PFSK-1 (cell line): Measurements from ENCODE around the genes IGSF22 and PTPN5.

- RRBS: no CpG with 5 or more reads among the region's 3 CpGs
Observed at GRCh38 chr11:14074993-14075516, 112.5 kb downstream of the SPON1 start.

DNA sequence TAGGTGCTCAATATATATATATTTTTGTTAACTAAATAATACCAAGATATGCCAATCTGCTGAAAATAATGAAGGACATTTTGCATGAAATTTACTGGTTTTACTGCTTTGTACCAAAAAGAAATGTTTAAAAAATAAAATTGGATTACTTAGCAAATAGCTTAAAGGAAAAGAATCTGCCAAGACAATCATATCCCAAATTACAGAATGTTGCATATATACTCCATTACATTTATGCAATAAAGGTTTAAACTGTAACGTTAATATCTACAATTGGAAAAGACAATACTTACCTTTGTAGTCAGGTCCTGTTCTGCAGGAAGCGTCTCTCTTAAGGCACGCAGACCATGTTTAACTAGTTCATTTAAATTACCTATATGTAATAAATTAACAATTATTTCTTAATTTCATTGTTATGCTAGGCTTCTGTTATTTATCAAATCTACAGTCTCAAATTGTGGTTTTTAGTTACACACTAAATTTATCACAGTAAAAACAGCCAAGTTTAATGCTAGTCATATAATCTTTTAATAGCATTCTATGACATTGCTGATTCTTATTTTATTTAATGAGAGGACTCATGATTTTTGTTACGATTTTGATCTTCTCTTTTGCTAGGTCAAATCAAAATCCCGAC, 9.5 kb downstream of the PSMA1 start:
- RRBS: no CpG with 5 or more reads among the region's 5 CpGs

- RRBS: no CpG with 5 or more reads among the region's 4 CpGs
Observed at GRCh38 chr11:14569596-14569950, 49.4 kb upstream of the PSMA1 start.

DNA sequence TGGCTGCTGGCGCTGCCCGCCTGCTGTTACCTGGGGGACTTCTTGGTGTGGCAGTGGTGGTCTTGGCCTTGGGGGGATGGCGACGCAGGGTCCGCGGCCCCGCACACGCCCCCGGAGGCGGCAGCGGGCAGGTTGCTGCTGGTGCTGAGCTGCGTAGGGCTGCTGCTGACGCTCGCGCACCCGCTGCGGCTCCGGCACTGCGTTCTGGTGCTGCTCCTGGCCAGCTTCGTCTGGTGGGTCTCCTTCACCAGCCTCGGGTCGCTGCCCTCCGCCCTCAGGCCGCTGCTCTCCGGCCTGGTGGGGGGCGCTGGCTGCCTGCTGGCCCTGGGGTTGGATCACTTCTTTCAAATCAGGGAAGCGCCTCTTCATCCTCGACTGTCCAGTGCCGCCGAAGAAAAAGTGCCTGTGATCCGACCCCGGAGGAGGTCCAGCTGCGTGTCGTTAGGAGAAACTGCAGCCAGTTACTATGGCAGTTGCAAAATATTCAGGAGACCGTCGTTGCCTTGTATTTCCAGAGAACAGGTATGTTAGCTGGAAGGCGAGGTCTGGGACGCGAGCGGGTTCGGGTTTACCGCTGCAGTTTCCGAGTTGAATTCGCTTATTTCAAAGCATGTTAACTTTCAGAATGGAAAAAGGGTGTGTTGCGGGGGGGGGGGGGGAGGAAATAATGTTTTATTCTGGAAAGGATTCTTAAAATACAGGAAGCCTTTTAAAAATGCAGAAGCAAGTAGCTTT, 1.1 kb downstream of the PDE3B start:
- RRBS: 1% methylated on average over 14 of the region's 45 CpGs

- RRBS: no CpG with 5 or more reads among the region's 20 CpGs
Observed at GRCh38 chr11:14716100-14716642, 72.6 kb downstream of the PDE3B start.

DNA sequence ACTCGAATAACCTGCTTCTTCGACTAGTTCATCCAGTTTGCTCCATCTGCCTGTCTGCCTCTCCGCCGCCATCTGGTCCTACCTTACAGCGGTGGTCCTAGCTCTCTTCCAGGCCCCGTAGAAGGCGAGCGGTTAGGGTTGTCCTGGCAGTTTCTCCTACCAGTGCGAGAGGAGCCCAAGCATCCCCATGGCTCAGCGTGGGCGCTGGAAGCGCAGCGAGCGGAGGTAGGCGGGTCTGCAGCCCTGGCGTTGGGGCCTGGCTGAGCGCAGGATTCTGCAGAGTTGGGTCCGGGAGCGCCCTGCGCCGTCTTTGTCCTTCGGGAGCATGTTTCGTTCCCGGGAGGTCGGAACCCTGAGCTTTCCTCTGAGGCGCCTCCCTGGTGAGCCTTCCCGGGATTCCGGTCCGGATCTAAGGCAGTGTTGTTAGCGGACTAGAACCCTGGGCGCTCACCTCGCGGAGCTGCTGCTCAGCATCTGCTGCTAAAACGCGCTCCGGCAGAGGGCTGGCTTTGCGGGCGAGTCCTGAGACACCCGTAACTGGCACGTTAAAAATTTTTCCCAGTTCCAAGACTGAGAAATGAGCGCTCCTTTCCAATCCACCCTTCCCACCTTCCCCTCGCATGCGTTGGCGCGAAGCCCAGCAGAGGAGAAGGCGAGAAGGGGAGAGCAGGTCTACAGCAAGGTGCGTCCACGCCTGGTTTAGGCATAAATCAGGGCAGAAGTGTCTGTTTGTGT, 468 bp downstream of the CALCB start:
- RRBS: 22% methylated on average over 15 of the region's 48 CpGs

GRCh38 chr11:15764806-15765458, 591.4 kb downstream of the SOX6 start:
- RRBS: no CpG with 5 or more reads among the region's 1 CpG

GRCh38 chr11:16186658-16187086, 169.7 kb downstream of the SOX6 start:
- RRBS: no CpG with 5 or more reads among the region's 8 CpGs

- RRBS: no CpG with 5 or more reads among the region's 1 CpG
Observed at GRCh38 chr11:16669739-16670259, 68.6 kb upstream of the C11orf58 start.

DNA sequence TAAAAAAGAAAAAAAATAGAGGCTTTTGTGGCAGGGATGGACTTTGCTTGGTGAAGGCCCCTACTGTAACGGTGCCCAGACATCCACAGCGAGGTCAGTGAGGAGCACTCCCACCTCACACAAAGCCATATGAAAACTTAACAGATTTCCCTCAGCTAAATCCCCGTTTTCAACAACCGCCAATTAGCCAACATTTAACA, 641 bp upstream of the C11orf58 start:
- RRBS: no CpG with 5 or more reads among the region's 4 CpGs

GRCh38 chr11:16786141-16786600, 47.7 kb downstream of the C11orf58 start:
- RRBS: no CpG with 5 or more reads among the region's 6 CpGs

DNA sequence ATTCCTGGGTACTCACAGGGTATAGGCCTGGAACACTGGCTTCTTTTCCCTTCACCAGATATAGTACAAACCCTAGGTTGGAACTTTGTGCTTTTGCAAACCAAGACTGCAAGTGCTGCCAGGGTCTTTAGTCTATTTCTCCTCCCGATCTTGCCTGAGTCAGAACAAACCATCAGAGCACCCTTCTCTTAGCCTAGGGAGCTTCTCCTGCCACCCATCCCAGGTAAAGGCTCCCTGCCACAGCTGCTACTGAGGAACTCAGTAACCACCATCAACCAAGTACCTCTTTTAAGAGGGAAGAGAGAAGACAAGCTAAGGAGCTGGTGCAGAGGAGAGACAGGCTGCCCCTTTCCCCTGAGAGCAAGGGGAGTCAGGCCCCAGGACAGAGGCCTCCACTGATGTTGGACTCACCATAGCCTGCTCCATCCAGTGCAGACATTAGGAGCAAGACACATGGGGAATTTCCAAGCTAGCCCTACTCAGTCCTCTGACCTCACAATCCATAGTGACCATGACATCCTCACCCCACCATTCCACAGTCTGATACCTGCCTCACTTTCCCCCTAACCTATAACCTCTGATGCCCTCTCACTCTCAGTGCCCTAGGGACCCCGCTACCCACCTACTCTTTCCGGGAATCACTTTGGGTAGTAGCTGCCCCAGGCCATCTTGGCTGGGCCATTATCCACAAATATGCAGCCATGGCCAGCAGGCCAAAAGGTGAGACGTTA, 91.5 kb downstream of the PLEKHA7 start:
- RRBS: no CpG with 5 or more reads among the region's 4 CpGs

DNA sequence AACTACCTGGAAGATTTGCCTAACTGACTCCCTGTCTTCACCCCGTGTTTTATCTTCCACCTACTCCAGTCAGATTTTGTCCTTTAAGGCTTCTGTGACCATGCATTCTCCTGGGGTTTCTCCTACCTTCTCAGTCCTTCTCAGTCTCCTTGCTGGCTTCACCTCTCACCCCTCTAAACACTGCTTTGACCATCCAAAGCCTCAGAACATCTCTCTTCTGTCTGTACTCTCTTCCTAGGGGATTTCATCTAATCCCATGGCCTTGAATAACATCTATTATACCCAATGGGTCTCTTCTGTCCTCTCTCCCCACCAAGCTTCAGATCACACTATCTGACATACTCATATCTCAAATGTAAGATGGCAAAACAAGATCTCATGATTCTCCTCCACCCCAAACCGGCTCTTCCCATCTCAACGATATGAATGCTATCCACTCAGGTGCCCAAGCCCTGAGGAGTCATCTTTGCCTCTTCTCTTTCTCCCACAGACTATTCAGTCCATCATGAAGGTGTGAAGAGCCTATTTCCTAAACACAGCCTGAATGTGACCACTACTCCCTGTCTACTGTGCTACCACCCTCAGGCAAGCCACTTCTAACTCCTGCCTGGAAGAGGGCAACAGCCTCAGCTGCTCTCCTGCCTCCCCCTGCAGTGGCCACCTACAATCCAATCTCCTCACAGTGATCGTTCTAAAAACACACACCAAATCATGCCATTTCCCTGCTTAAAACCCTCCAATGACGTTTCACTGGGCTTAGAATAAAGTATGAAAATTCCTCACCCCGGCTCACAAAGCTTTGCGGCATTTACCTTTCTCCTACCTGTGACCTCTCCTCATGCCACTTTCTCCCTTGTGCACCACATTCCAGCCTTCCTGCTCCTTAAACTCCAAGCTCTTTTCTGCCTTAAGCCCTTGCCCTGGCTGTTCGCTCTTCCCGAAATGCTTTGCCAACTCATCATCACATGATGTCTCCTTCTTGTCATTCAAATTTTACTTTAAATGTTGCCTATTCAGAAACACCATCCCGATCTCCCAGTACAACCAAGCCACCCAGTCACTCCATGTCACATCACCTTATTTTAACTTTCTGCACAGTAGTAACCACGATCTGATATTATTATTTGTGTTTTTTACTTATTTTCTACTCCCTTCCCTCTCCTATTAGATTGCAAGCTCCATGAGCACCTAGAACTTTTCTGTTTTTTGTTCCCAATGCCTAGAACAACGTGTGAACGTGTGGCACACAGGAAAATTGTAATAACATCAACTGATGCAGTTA, 2.3 kb downstream of the PLEKHA7 start:
- RRBS: no CpG with 5 or more reads among the region's 13 CpGs

DNA sequence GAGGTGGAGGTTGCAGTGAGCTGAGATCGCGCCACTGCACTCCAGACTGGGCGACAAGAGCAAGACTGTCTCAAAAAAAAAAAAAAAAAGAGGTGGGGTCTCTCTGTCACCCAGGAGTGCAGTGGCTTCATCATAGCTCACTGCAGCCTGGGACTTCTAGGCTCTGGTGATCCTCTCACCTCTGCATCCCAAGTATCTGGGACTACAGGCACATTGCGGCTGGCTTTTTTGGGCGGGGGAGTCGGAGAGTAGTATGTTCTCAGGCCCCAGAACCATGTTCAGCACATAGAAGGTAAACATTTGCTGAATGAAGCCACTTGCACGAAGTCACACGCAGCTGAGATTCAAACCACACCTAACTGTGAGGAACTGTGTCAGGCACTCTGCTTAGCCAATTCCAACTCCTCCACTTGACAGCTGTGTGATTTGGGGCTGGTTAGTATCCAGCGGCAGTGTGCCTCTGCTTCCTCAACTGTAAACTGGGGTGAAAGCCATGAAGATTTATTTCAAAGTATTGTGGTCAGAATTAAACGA, 917 bp downstream of the RPS13 start:
- RRBS: no CpG with 5 or more reads among the region's 10 CpGs

GRCh38 chr11:17479393-17479841, 2.8 kb upstream of the ABCC8 start:
- RRBS: no CpG with 5 or more reads among the region's 8 CpGs

DNA sequence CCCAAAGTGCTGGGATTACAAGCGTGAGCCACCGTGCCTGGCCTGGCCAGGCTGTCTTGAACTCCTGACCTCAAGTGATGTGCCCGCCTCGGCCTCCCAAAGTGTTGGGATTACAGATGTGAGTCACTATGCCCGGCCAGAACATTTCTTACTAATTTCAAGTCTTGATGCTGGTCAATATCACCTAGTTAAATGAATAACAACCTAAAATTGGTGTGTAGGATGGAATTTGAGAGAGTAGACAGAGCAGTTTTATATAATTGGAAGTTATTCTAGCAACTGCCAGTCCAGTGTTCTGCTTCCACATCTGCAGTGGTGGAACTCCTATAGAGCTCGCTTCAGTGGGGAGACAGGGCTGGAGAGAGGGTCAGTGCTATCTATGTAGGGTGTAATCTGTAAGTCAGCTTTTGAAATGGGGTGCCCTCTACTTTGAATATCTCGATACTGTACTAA, 4.5 kb downstream of the LDHA start:
- RRBS: no CpG with 5 or more reads among the region's 7 CpGs

DNA sequence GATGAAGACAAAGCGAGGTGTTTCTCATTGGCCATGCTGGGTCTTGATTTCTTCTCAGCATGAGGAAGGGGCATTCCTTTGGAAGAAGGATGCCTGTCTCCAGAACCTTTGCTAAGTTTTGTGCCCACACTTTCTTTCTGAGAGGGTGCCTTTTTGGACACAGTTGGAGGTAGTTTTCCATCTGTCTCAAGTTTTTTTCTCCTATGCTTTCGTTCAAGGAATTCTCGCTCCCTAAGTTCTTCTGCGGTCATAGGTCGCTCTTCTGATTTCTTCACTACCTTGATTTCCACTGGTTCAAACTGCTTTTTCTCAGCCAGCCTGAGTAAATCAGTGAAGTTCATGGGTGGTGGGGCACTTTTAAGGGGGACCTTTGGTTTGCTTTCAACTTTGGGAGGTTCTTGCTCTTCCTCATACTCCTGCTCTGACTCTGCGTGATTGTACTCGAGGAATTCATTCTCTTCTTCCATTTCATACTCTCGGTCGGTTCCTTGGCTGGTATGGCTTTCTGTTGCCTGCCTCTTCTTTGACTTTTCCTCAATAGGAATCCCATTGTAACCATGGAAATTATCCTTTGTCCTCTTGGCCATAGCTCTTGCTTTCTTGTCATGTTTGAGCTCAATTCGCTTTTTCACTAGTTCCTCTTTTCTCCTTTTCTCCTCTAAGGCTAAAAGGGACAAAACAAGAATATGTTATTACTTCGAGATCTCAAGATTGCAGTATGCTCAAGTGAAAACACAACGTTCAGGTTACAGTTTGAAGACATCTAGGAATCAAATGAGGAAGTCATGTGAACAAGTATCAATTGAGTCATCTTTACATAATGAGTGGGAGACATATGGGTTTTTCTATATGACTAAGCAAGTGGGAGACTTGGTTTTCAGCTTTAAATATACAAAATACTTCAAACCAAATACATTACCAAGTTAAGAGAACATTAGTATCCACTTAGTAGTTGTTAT, 16.1 kb downstream of the MISFA start:
- RRBS: no CpG with 5 or more reads among the region's 12 CpGs

DNA sequence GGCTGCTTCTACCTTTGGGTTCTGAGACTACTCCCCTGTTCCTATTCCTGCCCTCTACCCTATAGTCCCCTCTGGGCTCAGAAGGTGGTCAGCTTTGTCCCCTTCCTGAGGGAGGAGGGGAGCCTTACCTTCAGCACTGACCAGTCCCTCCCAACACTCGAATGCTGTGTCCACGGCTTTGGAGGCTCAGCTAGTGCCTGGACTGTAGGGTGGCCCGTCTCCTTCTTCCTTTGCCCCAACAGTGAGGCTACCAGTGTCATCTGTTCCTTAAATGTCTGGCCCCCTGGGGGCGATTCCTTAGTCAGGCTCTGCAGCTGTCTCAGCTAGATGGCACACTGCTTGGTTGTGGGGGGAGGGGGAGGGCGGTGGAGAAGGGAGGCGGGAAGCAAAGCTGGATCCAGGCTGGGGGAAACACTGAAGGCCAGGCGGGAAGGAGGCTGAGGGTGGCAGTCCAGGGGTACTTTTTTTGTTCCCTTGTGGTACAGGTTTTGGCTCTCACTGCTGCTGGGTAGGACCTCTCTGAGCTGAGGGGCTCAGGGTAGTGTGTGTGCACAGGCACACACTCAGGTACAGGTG, at the start of gene IGSF22:
IGSF22 (minus strand) TSS at position 243 of the 576 bp plus-strand sequence.
- RRBS: no CpG with 5 or more reads among the region's 7 CpGs

DNA sequence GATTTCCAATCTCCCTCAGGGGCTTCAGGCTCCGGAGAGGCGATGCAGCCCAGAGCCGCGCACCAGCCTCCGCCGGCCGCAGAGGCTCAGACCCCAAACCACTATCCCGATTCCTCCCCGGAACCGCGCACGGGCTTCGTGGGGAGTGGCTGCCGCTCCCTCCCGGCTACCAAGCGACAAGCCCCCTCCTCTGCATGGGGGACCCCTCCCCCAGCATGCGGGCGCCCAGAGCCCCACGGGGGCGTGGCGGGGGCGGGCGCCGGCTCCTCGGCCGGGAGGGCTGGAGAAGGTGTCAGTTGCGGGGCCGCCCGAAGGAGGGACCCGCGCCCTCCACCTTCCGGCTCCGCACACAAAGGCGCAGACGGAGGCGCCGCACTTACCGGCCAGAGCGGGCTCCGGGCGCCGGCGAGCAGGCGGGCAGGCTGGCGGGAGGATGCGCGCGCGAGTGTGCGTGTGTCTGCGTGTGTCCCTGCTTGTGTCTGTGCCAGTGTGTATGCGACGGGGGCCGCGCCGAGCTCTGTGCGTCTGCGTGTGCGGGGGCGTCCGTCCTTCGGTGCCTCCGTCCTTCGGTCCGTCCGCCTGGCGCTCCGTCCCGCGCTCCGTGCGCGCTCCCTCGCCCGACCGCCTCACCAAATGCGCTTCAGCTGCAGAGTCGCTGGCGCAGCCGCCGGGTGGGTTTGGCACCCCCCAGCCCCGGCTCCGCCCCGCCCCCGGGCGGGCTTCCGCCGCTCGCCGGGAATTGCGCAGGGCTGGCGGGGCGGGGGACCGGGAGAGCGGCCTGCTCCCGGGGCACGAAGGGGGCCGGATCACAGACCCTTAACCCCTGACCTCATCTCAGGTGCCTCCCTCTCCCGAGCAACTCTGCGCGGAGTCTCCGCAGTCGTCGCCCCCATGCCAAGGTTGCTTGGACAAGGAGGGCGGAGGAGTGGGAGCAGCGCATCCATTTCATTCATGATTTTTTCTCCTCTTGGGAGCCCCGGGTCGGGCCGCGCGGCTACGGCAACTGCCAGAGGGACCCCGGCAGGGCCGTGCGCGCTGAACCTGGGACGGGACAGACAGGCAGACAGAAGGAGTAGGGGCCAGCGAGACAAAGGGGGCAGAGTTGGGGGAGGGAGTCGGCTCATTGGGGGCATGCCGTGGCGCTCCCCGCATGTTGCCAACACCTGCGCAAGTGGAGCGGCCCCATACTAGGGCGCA, at the start of gene PTPN5:
PTPN5 (minus strand) TSS at position 654 of the 1,197 bp plus-strand sequence.
- RRBS: 15% methylated on average over 41 of the region's 125 CpGs

DNA sequence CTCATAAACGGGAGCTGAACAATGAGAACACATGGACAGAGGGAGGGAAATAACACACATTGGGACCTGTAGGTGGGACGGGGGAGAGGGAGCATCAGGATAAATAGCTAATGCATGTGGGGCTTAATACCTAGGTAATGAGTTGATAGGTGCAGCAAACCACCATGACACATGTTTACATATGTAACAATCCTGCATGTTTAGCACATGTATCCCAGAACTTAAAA, 52.1 kb upstream of the PTPN5 start:
- RRBS: no CpG with 5 or more reads among the region's 2 CpGs